Liver (tissue), 9 donors: ENCODE results near the genes CRYGB, FN1 and TMEM169.

DNA sequence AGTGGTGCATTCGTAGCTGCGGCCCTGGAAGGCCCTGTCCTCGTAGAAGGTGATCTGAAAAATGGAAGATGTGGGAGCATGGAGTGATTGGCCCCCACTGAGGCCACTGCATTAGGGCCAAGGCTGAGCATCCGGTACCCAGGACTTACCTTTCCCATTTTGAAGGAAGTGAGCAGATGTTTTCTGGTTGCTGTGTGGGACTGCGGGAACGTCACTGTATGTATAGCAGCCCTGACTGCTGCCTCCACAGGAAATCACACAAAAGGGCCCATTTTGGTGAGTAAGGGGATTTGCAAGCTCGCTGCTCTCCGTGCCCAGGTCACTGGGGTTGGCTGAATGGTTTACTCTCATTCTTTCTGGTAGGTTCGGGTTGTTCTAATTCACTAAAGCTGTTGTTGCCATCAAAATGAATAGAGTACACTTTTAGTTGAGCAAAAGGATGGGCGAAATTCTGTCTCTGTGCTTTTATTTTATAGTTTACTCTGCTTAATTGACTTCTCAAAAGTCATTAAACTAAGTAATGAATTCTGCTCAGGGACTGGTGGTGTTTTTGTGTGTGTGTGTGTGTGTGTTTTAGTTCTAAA is at the start of gene CRYGB:
Gene CRYGB, minus strand, starts transcription at position 196 of the 584 bp plus-strand sequence.
- PRO-cap, 5 experiments: no peak in any of the 5 experiments
- RAMPAGE, long total RNA, 2 experiments: no peak in any of the 2 experiments
- RRBS: no CpG with 5 or more reads among the region's 10 CpGs

- PRO-cap, 5 experiments: no peak in any of the 5 experiments
- RAMPAGE, long total RNA, 2 experiments: no peak in any of the 2 experiments
- RRBS: no CpG with 5 or more reads among the region's 2 CpGs
These were observed 18.7 kb downstream of the IDH1 start for GRCh38 chr2:208236285-208236544.

DNA sequence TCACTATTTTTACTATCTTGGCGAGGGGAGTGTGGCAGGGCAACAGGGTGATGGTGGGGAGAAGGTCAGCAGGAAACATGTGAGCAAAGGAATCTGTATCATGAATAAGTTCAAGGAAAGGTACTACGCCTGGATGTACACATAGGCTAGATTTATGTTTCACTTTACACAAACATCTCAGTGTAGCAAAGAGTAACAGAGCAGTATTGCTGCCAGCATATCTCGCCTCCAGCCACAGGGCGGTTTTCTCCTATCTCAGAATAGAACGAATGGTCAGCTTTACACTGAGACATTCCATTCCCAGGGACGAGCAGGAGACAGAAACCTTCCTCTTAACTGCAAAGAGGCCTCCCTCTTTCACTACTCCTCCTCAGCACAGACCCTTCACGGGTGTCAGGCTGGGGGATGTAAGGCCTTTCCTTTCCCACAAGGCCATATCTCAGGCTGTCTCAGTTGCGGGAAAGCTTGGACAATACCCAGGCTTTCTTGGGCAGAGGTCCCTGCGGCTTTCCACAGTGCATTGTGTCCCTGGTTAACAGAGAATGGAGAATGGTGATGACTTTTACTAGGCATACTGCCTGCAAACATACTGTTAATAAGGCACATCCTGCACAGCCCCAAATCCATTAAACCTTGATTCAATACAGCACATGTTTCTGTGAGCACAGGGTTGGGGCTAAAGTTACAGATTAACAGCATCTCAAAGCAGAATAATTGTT is 2.2 kb upstream of the IDH1 start:
- PRO-cap, 5 experiments: no peak in any of the 5 experiments
- RAMPAGE, long total RNA, 2 experiments: no peak in any of the 2 experiments
- RRBS: no CpG with 5 or more reads among the region's 9 CpGs

GRCh38 chr2:208354723-208355982 is 51.4 kb upstream of the PTH2R start:
- PRO-cap, 5 experiments: peak in 5 of 5 experiments; most common plus-strand start chr2:208355180 (in 1); most common minus-strand start chr2:208355077 (in 3)
- RAMPAGE, long total RNA, 2 experiments: no peak in any of the 2 experiments
- RRBS: no CpG with 5 or more reads among the region's 7 CpGs

DNA sequence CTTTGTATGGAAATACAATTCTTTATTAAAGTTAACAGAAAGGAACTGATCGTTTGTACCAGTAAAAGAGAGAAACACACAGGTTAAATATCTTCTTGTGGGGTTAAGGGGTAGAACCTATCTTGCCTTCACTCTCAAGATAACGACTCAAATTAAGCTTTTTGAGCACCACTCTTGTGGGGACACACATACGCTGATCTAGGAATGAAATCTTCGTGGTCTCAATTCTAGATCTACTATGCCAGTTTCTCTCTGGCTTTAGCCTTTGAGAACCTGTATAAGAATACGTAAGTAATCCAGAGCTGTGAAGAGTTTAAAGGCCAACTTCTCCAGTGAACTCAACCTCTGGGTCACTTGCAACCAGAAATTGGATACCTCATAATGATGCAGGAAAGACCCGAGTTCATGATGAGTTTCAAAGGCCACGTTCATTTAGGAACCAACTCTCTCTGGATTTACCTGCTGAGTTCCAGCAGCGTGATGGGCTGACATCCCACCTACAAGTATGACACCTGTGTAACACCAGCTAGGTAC is 38.7 kb upstream of the UNC80 start:
- PRO-cap, 5 experiments: no peak in any of the 5 experiments
- RAMPAGE, long total RNA, 2 experiments: no peak in any of the 2 experiments
- RRBS: no CpG with 5 or more reads among the region's 8 CpGs

GRCh38 chr2:210170192-210170772 is 927 bp downstream of the KANSL1L start:
- PRO-cap, 5 experiments: peak in 5 of 5 experiments; most common plus-strand start chr2:210170409 (in 1); most common minus-strand start chr2:210170740 (in 4)
- RAMPAGE, long total RNA, 2 experiments: no peak in any of the 2 experiments
- RRBS: no CpG with 5 or more reads among the region's 18 CpGs

GRCh38 chr2:210527332-210527785 is 29.0 kb upstream of the CPS1 start:
- PRO-cap, 5 experiments: peak in 5 of 5 experiments; most common plus-strand start chr2:210527514 (in 4); most common minus-strand start chr2:210527426 (in 5)
- RAMPAGE, long total RNA, 2 experiments: no peak in any of the 2 experiments
- RRBS: no CpG with 5 or more reads among the region's 2 CpGs

GRCh38 chr2:210569107-210570109 is 13.0 kb downstream of the CPS1 start:
- PRO-cap, 5 experiments: peak in 2 of 5 experiments; most common plus-strand start chr2:210569618 (in 2); most common minus-strand start chr2:210569328 (in 1)
- RAMPAGE, long total RNA, 2 experiments: no peak in any of the 2 experiments
- RRBS: no CpG with 5 or more reads among the region's 6 CpGs

GRCh38 chr2:210583331-210583821 is 27.0 kb downstream of the CPS1 start:
- PRO-cap, 5 experiments: peak in 1 of 5 experiments; most common plus-strand start chr2:210583646 (in 1)
- RAMPAGE, long total RNA, 2 experiments: no peak in any of the 2 experiments
- RRBS: no CpG with 5 or more reads among the region's 2 CpGs

- PRO-cap, 5 experiments: no peak in any of the 5 experiments
- RAMPAGE, long total RNA, 2 experiments: no peak in any of the 2 experiments
- RRBS: no CpG with 5 or more reads among the region's 8 CpGs
These were observed 29.8 kb downstream of the CPS1 start for GRCh38 chr2:210585758-210586979.

DNA sequence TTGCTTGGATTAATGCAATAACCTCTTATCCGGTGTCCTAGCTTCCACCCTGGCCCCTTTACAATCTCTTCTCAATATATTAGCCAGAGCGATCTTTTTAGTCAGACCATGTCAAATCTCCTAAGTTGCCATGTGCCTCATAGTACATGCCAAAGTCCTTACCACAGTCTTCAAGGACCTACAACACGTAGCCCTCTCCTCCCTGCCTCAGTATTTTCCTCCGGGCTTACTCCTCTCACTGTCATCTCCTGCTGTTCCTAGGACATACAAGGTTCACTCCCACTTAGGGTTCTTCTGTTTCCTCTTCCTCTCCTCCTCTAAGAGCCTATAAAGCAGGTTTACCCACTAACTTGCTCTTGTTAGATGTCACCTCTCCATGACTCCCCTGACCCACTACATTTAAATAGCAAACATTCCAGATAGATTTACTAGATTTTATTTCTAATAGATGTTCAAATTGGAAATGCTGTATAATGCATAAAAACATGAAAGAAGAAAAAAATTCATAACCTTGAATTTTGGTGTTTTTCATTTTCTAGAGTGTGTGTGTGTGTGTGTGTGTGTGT is 779.3 kb downstream of the ERBB4 start:
- PRO-cap, 5 experiments: no peak in any of the 5 experiments
- RAMPAGE, long total RNA, 2 experiments: no peak in any of the 2 experiments
- RRBS: no CpG with 5 or more reads among the region's 4 CpGs

DNA sequence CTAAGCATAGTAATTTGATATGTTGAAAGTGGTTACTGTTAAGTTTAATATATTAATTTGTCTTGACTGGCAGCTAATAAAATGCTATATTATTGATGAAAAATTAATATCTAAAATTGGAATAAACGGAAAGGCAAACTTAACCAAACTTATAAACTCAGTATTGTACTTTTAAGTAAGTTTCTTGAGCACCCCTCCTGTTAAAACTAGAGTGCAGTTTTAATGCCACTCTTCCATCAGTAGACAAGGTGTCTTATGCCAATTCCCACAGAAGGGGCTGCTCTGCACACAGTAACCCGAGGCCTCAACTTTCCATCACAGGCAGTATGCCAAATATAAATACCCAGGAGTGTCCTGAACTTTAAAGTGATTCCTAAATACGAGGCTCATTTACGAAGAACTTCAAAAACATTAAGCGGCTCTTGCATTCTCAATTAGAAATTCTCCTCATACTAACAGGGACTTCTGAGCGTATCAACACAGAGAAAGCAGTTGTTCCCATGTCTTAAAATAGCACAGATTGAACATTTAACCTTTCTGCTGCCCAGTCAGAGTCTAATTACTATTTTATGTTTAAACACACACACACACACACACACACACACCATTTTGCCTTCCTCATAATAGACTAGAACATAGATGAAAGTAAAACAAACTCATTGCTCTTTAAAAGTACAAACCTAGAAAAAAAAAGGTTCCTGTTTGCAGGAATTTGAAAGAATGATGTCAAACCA is 638.6 kb downstream of the ERBB4 start:
- PRO-cap, 5 experiments: no peak in any of the 5 experiments
- RAMPAGE, long total RNA, 2 experiments: no peak in any of the 2 experiments
- RRBS: no CpG with 5 or more reads among the region's 6 CpGs

GRCh38 chr2:213550278-213550750 is 266.1 kb downstream of the SPAG16 start:
- PRO-cap, 5 experiments: no peak in any of the 5 experiments
- RAMPAGE, long total RNA, 2 experiments: no peak in any of the 2 experiments
- RRBS: no CpG with 5 or more reads among the region's 1 CpG

DNA sequence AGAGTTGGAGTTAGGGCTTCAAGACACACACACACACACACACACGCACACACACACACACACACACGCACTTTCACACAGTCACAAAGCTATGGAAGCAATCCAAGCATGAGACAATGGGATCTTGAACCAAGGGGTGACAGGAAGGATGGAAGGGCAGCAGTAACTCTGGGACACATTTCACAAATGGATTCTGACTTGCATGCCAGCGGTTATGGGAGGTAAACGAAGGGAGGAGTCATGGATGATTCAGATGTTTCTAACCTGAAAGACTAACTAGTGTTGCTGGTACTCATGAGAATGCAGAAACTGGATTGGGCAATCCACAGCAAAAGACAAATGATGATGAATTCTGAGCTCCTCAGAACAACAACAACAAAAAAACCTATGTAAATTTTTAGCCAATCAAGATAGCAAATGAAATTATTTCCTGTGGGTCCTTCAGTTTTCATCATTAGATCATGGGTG is 32.8 kb downstream of the ABCA12 start:
- PRO-cap, 5 experiments: no peak in any of the 5 experiments
- RAMPAGE, long total RNA, 2 experiments: no peak in any of the 2 experiments
- RRBS: no CpG with 5 or more reads among the region's 4 CpGs

DNA sequence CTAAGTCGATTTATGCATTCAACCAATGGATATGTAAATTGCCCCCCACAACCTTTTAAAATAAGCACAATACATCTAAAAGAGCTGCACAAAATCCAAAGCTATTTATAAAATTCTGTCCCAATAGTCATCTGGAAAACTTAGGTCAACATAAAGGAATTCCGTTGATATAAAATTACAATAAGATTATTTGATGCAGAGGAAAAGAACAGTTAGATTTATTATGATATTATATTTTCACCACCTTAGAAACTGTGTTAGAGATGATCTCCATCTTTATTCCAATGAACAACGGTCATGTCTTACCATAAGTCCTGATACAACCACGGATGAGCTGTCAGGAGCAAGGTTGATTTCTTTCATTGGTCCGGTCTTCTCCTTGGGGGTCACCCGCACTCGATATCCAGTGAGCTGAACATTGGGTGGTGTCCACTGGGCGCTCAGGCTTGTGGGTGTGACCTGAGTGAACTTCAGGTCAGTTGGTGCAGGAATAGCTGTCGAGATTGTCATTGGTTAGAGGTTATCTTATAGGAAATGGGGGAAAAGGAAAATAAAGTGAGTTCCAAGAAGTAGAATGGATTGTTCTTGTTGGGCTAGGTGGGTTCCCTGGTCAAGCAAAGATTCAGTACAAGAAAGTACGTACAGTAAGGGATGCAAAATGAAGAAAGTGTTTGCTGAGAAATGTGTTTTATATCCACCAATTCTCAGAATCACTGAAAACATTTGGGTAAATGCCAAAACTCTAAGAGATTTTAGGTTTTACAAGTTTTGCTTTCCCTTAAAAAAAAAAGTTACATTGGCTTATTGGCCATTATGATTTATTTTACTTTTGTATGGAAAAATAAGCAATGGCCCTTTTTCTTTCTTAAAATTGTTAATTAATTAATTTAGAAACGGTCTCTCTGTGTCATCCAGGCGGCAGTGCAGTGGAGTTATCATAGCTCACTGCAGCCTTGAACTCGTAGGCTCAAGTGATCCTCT is 56.8 kb downstream of the FN1 start:
- PRO-cap, 5 experiments: no peak in any of the 5 experiments
- RAMPAGE, long total RNA, 2 experiments: no peak in any of the 2 experiments
- RRBS: no CpG with 5 or more reads among the region's 13 CpGs

GRCh38 chr2:215435195-215436173 is at the start of gene FN1:
FN1 (minus strand) TSS chr2:215436068.
- PRO-cap, 5 experiments: peak in 5 of 5 experiments; most common plus-strand start chr2:215435984 (in 2); most common minus-strand start chr2:215436068 (in 5)
- RAMPAGE, long total RNA, 2 experiments: start-site peak on the minus strand in 2 of 2 experiments, at chr2:215436054-215436068 at its widest, 6,775 to 11,116 reads per replicate
- RRBS: 2% methylated on average over 10 of the region's 55 CpGs

GRCh38 chr2:215681020-215681607 is 245.2 kb upstream of the FN1 start:
- PRO-cap, 5 experiments: peak in 4 of 5 experiments; most common plus-strand start chr2:215681409 (in 4); most common minus-strand start chr2:215681196 (in 3)
- RAMPAGE, long total RNA, 2 experiments: no peak in any of the 2 experiments
- RRBS: no CpG with 5 or more reads among the region's 4 CpGs

DNA sequence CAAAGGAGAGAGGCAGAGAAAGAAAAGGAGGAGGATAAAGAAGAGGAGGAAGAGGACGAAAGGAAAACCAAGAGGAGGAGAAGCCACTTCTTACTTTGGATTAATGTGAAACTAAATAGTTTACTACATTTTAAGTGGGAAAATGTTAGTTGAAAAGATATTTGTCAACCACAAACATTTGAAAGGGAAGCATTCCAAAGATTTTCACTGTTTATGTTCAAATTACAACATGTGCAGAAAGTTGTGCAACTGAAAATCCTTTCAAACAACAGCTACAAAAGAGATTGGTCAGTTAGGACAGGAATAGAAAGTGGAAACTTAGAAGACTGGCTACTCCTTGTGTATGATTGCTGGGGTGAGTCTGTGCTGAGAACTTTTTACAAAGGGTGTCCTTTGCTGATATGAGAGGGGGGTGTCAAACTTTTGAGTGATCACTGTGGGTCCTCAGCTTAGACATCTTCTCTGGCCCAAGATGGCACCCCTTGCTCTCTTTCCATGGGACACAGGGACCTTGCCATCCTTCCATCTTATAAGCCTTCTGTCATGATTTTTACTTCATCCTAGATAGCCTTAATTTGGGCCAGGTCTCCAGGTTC is 277.6 kb upstream of the FN1 start:
- PRO-cap, 5 experiments: peak in 1 of 5 experiments; most common plus-strand start position 291 of the sequence (in 1)
- RAMPAGE, long total RNA, 2 experiments: no peak in any of the 2 experiments
- RRBS: no CpG with 5 or more reads among the region's 1 CpG

DNA sequence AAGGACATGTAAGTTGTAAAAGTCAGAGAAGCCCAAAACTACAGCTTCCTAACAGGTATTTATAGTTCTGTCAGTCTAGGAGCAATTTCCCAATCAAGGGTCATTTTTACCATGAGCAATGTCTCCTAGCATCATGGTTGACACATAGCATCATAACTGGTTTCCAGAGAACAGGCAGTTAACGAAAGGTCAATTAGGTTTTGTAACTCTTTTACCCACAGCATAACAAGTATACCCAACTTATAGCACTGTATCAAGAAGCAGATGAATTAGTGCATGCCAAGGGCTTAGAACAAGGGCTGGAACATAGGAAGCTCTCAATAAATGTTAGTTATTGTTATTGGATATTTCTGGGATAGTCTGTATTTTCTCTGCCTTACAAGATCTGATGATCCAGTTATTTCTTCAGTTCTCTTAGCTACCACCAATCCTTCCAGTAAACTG is 110.1 kb downstream of the MREG start:
- PRO-cap, 5 experiments: no peak in any of the 5 experiments
- RAMPAGE, long total RNA, 2 experiments: no peak in any of the 2 experiments
- RRBS: no CpG with 5 or more reads among the region's 1 CpG

DNA sequence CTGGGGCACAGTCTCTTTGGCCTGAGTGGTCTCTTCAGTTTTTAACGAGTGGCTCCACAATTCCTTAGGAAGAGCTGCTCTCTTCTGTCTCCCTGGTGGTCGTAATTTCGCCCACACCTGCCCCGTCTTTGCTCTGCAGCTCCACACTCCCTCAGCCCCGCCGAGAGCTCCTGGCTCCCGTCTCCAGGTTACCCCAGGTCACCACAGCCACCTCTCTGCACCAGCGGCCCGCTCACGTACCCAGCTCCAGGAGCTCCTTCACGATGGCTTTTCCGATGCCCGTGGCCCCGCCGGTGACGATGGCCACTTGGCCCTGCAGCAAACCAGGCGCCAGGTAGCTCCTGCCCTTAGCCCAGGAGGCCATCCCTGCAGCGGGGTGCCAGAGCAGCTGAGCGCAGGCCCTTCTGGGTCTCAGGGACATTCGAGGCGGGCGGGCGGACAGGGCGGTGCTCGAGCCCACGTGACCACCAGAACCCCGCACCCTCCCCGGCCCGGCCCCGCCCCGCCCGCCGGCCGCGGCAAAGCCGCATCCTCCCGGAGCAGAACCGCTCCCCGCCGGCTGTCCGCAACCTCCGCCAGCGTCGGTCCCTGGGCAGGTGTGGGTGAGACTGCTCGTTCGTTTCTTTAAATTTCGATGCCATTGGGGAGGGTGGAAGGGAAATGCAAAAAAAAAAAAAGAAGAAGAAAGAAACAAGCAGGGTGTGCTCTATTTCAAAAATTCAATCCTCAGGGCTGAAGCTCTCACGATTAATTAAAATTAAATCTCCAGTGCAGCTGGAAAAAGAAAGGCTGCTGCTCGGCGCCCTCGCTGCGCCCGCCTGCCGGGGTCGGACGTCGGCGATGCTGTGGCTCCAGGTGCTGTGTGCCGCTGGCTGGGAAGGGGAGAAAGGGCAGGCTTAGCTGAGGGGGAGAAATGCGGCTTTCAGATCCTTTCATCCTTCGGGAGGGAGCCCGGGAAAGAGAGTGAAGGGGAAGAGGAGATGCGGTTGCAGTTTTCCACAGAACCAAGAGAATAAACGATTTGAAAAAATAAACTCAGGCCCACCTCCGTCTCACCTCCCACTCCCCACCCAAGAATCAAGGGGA is at the start of gene TMEM169:
Gene TMEM169, plus strand, starts transcription at position 542 of the 1,086 bp plus-strand sequence.
- PRO-cap, 5 experiments: peak in 5 of 5 experiments; most common plus-strand start position 548 of the sequence (in 4); most common minus-strand start position 390 of the sequence (in 4)
- RAMPAGE, long total RNA, 2 experiments: start-site peak on the plus strand in 1 of 2 experiments, centred at position 532 of the sequence, 38 reads per replicate; start-site peak on the minus strand in 2 of 2 experiments, centred at positions 400 to 415 of the sequence, 143 to 1,066 reads per replicate
- RRBS: 0% methylated on average over 1 of the region's 65 CpGs